Measurements from ENCODE around the gene HADH.

DNA sequence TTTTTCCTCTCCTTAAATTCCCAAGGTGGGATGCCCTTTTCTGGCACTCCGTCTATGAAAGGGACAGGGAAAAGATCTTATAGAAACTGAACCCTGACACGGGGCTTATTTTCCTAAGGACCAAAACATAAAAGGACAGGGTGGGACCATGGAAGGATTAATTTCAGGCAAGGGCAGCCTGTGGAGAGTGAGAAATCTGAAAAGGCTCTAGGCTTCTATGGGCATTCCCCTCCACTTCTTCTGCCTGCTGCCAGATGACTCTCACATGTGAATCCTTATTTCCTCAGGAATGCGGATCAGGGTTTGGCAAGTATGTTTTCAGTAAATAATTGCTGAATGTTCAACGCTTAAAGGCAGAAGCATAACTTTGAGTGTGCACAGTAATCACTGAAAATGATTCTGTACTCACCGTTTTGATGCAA is 625 bp upstream of the ARHGEF38 start:
- PRO-cap, result no peak
- RAMPAGE, long total RNA, 3 experiments, result no peak in any of the 3 experiments

- PRO-cap, result no peak
- RAMPAGE, long total RNA, 3 experiments, result no peak in any of the 3 experiments
Observed at GRCh38 chr4:106287195-106287788, 28.7 kb downstream of the TBCK start.

DNA sequence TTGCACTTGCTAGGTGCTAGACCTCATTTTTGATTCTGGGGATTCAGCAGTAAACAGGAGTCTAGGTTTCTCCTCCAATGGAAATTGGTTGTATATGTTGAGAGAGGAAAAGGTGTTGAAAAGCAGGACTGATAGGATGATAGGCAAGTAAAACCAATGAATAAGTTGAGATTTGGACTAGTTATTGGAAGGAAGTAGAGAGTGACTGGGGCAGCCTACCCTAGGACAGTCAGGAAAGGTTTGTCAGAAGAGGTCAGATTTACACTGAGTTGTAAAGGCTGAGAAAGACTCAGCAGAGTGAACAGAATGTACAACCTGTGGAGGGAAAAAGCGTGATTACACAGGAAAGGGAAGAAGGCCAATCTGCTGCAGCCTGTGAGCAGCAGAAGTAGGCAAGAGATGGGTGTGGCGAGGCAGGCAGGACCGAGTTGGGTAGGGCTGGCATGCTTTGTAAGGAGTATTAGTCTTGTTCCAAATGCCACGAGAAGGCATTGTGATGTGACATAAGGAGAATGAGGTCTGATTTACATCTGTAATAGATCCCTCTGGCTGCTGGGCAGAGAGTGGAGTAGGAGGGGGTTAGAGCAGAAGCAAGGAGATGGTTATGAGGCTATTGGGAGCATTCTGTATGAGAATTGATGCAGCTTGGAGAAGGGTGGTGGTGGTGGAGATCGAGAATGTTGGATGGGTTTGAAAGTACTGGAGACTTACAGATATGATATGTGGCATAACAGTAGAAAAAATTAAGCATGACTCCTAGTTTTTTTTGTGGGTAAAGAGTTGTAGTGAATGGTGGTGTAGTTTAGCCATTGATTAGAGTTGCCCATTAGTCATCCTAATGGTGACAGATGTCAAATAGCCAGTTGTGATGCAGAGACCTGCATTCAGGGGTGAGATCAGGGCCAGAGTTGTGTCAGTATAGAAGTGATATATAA is 12.7 kb downstream of the SGMS2 start:
- PRO-cap, result no peak
- RAMPAGE, long total RNA, 3 experiments, result no peak in any of the 3 experiments

GRCh38 chr4:107930635-107931118 is 672 bp upstream of the CYP2U1 start:
- PRO-cap, result bidirectional peak, plus-strand start at chr4:107930973, minus-strand start at chr4:107930857
- RAMPAGE, long total RNA, 3 experiments, result no peak in any of the 3 experiments

DNA sequence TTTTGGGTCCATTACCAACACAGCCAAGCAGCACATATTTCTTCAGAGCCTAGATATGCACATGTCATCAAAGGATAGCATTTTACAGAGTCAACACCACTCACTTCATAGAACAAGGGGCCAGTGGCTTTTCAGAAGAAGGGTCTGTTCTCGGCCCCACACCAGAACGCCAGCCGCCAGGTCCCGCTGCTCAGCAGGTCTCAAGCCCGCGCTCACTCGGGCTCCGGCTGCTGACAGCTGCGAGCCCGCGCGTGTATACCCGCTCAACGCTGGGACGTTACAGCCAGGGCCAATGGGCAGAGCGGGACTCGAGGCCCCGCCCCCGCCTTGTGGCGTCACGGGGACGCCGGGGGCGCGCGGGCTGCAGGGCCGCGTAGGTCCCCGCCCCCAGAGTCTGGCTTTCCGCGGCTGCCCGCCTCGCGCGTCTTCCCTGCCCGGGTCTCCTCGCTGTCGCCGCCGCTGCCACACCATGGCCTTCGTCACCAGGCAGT is at the start of gene HADH:
TSS of gene HADH (plus strand) at position 426 of the 491 bp plus-strand sequence.
- PRO-cap, result bidirectional peak, plus-strand start at position 393 of the sequence, minus-strand start at position 229 of the sequence
- RAMPAGE, long total RNA, 3 experiments, result start-site peak on the plus strand in 3 of 3 experiments, centred at positions 417 to 452 of the sequence, 404 to 833 reads per replicate; start-site peak on the minus strand in 2 of 3 experiments, centred at position 230 of the sequence, 133 to 134 reads per replicate

DNA sequence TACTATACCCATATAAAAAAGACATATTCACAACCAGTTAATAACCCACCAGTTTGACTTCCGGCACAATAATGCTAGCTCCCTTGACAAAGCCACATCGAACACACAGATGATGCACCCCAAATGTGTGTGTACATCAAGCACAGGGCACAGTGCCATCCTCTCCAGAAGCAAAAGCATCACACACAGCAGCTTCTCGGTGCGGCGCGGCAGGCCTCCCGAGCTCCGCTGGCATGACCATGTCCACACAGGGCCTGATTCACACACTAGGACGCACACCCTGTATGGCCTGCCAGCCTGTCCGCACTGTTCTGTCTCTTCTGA is 88.0 kb downstream of the LEF1 start:
- PRO-cap, result no peak
- RAMPAGE, long total RNA, 3 experiments, result no peak in any of the 3 experiments

- PRO-cap, result no peak
- RAMPAGE, long total RNA, 3 experiments, result no peak in any of the 3 experiments
Observed at GRCh38 chr4:108113232-108113980, 55.3 kb downstream of the LEF1 start.

DNA sequence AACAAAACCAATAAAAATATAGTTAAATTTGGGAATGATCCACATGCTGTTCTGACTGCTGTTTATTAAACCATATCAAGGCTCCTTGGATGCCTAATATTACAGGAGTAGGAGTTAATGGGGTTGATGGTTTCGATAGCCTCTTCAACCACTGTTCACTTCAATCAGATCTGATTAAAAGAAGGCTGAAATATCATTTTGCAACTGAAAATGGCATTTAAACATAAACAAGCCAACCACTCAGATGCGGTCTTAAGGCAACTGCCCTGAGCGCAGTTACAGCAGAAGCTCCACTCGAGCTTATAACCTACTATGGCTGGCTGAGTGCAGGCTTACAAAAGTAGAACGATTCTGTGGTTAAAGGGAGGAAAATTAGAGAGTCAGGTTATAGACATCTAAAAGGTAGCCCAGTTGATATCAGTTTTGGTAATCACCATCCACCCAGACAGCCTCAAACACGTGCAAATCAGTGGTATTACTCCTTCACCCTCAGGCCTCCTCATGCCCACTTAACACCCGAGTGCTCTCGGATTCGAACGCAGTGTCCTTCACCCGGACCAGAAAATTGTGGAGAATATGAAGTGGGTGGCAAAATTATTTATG is 3.2 kb downstream of the LEF1 start:
- PRO-cap, result no peak
- RAMPAGE, long total RNA, 3 experiments, result no peak in any of the 3 experiments

- PRO-cap, result no peak
- RAMPAGE, long total RNA, 3 experiments, result no peak in any of the 3 experiments
Observed at GRCh38 chr4:108171195-108171829, 2.6 kb upstream of the LEF1 start.

DNA sequence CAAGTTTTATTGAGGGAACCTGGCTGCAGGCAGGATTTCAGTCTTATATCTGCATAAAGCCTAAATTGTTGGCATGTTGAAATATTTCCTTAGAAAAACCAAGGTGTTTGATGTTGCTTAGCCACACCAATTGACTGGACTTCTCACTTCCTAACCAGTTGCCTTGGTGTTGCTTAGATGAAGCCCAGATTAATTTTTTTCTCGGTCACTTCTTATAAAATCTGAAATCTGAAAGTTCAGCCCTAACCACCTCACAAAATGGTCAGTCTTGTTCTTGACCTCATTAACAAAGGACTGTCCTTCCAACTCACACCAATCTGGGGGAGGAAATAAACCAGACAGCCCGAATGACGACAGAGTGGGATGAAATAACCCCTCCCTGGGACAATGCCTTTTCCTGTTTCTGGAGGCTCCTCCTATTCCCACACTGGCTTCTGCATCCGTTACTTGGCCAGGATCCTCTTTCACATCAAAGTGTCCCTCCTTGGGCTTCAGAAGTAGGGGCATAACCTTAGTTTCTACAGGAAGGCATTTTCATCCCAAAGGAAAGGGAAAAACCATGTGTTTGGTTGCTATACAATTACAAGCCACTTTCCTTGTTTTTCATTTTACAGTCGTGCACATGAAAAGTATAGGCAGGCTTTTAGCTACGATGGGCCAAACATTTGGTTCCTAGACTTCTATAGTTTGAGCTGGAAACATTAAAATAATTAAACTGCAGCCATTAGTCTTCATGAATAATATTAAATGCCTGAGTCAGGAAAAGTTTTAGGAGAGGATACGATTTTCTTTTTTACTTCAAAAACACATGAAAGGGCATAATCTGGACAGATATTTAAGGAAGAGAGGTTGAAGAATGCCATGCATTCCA is 59.7 kb upstream of the RPL34 start:
- PRO-cap, result no peak
- RAMPAGE, long total RNA, 3 experiments, result no peak in any of the 3 experiments

DNA sequence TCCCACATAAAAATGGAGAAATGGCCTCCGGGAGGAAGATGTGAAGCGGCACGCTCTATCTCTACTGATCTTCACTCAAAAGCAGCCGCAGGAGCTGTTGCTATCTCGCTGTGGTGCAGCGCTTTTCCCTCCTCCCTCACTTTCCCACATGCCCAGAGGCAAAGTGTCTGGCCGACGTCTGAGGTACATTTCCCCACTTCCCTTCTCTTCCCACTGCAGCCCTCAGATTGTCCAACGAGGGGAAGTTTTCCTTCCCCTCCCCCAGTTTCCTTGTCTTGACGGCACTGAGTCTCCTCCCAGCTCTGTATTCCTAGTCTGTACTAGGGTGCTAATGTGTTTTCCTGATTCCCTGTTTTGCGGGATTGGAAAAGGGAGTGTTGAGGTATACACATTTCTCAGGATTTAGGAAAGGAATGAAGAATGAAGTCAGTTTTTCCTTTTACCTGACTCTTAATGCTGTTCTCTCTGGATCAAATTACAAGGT is 729 bp upstream of the COL25A1 start:
- PRO-cap, result no peak
- RAMPAGE, long total RNA, 3 experiments, result no peak in any of the 3 experiments

DNA sequence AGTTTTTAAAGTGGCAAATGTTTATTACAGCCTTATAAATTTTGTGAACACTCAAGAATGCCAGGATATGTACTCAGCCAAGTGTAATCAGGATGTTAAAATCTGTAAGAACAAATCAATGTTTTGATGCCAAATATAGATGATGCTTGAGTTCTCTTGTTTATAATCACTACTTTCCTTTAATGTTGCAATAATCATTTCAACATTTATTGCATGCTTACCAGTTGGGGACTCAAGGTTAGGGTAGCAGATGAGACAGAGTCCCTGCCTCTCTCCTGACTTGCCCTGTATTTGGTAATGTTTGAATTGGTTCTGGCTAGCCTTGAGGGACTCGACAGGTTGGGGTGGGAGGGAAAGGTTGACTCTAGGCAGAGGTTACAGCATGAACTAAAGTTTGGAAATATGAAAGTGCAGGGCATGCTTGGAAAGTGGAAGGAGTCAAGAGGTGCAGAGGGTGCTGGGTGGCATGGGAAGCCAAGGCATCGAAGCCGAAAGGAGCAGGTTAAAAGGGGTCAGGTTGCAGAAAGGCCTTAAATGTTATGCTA is 2.0 kb downstream of the SEC24B start:
- PRO-cap, result no peak
- RAMPAGE, long total RNA, 3 experiments, result no peak in any of the 3 experiments

- PRO-cap, result no peak
- RAMPAGE, long total RNA, 3 experiments, result no peak in any of the 3 experiments
Observed at GRCh38 chr4:109698602-109699019, 4.6 kb downstream of the CASP6 start.

DNA sequence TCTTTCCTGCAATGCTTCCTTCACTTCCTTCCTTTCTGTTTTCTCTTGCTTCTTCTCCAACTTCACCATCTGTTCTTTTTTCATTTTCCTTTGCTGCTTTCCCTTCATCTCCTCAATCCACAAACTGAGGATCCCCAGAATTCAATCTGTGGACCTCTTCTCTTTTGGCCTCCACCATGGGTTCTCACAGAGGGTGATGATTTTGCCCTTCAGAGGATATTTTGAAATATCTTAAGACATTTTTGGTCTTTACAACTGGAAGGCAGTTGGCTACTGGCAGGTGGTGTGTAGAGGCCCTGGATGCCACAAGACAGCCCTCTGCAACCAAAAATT is 81.6 kb downstream of the ELOVL6 start:
- PRO-cap, result no peak
- RAMPAGE, long total RNA, 3 experiments, result no peak in any of the 3 experiments

DNA sequence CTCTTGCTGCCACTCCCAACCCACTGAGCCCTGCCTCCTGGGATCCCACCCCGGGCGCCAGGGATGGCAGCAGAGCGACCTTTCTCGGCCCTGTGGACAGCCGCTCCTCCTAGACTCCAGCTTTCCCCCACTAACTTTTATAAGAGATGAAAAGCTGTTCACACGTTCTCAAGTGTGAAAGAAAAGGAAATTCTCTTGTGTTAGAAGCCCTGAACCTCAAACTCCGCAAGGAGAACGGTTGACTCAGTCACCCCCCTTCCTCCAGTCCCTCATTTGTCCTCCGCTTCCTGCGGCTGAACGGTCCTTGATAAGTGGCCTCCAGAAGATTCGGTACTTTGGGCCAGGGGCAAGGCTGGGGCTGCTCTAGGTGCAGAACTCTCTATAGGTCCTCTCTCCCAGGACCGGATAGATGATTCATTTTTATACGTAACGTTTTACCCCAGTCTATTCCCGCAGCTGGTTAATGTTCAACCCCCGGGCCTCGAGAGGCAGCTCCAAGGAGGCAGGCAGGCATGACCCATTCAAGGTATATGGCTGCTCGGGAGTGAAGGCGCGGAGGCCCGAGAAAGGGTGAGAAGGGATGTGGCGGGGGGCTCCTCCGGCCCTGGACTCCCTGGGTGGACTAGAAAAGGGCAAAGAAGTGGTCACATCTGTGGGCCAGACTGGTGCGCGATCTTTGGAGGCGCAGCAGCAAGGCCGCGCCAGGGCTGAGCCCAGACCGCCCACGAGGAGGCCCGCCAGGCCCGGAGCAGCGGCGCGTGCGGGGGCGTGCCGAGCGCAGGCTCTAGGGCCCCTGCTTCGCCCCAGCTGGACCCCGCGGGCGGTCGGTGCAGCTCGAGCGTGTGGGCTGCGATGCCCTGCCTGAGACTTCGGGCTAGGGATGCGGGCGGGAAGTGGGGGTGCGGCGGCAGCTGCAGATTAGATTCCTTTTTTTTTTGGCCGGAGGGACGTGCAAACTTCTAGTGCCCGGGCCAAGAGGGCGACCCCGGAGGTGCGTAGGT is 11.8 kb downstream of the PITX2 start:
- PRO-cap, result no peak
- RAMPAGE, long total RNA, 3 experiments, result no peak in any of the 3 experiments

GRCh38 chr4:110632028-110632704 is 9.3 kb upstream of the PITX2 start:
- PRO-cap, result no peak
- RAMPAGE, long total RNA, 3 experiments, result no peak in any of the 3 experiments

- PRO-cap, result no peak
- RAMPAGE, long total RNA, 3 experiments, result no peak in any of the 3 experiments
Observed at GRCh38 chr4:112279939-112280389, 5.7 kb downstream of the TIFA start.

GRCh38 chr4:112588837-112589361 is 47.8 kb downstream of the ZGRF1 start:
- PRO-cap, result no peak
- RAMPAGE, long total RNA, 3 experiments, result no peak in any of the 3 experiments

GRCh38 chr4:112647859-112648800 is 11.2 kb downstream of the LARP7 start:
- PRO-cap, result no peak
- RAMPAGE, long total RNA, 3 experiments, result no peak in any of the 3 experiments

DNA sequence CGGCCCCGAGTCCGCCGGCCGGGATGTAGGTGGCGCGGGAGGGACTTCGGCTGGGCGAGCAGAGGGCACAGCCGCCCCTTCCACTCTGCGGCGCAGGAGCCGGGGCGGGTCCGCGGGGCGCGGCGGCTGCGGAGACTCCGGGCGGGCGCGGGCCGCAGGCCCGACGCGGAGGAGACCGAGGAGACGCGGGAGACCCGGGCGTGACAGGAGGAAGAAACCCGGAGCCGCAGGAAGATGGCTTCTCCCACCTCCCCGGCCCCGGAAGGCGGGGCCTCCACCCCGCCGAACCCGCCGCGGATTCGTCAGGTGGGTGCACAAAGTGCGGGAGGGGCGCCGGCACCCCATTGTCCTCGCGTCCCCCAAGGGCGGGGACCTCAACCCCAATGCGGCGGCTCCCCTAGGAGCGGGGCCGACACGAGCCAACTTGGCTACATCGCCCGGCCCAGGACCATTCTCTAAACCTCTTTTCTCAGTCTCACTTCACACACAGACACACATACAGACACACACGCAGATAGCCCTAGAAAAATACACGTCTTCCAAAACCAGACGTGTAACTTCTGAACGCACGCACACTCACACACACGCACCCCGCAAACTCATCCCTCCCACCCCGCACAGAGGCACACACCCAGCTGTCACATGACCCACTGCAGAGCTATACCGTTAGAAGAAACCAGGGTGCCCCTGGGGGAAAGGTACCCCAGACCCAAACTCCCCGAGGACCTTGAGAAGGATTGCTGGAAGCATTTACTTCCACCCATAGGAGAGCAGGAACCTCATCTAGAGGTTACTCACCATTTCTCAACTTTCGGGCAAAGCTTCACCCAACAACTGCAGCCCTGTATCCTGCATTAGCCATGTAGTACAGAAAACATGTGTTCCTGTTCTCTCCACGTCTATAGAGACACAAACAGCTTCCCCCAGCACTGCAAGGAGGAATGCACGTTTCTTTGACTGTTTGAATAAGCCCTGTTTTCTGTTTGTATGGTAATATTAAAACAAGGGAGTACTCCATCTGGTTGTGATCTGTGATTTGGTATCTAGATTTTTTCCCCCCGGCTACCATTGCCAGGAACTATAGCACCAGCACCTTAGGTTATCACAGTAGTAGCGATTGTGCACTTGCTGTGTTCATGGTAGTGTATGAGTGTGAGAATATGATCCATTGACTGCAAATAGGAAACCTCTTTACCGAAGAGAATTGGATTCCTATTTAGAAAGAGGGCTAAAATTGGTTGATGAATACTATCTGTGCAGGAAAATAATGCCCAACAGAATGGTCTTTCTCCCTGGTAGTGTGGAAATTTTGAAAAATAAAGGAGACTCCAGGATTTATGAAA is 69.4 kb downstream of the LARP7 start:
- PRO-cap, result no peak
- RAMPAGE, long total RNA, 3 experiments, result no peak in any of the 3 experiments